H4 (cell line): ENCODE results near the genes NKTR and SNRK.

DNA sequence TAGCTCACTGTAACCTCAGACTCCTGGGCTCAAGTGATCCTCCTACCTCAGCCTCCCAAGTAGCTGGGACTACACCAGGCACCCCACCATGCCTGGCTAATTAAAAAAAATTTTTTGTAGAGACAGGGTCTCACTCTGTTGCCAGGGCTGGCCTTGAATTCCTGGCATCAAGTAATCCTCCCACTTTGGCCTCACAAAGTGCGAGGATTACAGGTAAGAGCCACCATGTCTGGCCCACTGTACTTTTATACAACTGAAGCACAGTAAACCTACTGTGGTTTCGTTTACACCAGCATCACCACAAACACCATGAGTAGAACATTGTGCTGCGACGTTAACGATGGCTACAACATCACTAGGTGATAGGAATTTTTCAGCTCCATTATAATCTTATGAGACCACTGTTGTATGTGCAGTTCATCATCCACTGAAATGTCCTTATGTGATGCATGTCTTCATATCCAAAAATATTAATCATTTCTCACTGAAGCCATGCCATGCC is 11.6 kb downstream of the CTNNB1 start:
- RAMPAGE, long total RNA, result no peak

DNA sequence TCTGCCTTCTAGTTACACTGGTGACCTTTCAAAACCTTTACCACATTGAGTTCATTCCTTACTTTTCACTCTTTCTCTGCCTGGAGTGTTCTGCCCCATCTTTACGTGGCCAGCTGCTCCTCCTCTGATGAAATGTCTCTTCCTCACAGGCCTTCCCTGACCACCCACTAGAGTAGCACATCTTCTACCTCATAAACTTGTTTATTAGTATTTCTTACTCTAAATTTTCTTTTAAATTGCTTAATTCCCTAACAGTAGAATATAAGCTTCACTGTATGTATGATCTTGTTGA is 17.7 kb downstream of the CTNNB1 start:
- RAMPAGE, long total RNA, result no peak

DNA sequence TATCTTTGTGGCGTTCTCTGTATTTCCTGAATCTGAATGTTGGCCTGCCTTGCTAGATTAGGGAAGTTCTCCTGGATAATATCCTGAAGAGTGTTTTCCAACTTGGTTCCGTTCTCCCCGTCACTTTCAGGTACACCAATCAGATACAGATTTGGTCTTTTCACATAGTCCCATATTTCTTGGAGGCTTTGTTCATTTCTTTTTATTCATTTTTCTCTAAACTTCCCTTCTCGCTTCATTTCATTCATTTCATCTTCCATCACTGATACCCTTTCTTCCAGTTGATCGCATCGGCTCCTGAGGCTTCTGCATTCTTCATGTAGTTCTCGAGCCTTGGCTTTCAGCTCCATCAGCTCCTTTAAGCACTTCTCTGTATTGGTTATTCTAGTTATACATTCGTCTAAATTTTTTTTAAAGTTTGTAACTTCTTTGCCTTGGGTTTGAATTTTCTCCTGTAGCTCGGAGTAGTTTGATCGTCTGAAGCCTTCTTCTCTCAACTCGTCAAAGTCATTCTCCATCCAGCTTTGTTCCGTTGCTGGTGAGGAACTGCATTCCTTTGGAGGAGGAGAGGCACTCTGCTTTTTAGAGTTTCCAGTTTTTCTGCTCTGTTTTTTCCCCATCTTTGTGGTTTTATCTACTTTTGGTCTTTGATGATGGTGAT is 315.1 kb downstream of the ULK4 start:
- RAMPAGE, long total RNA, result no peak

GRCh38 chr3:42012399-42013307 is 50.8 kb upstream of the ULK4 start:
- RAMPAGE, long total RNA, result no peak

- RAMPAGE, long total RNA, result no peak
These were observed 52.2 kb upstream of the ULK4 start for GRCh38 chr3:42014158-42014512.

DNA sequence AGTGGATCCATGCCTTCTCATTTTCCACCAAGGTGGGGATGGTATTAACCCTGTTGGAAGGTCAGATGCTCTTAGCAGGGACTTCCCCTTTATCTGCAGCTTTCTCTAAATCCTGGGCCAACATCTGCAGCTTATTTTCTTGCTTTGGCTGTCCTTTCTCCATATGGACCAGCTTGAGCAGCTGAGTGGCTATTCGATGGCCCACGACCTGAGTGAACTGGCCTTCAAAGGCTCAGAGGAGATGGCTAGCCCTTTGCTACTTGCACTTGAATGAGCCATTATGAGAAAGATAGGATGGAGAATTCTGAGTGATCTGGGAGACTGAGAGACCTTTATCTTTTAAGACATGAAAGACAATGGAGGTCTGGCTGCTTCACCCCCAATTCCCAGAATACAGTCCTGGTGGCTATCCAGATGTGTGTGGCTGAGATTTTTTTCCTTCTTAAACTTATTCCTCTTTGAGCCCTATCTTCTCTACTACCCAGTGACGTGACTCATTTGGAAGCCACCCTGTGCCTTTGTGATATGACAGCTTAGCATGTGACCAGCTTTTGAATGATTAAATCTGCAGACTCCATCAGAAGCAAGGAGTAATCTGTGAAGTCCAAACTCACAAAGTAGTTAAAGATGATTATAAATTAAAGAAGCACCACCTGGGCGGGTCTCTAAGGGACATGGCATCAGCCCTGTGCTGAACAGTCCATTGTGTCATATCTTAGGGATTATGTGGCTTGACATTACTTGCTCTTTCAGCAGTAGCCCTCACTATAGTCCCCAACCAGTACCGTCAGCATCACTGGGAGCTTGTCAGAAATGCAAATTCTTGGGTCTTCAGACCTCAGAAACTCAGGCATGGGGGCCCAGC is 39.5 kb upstream of the TRAK1 start:
- RAMPAGE, long total RNA, result no peak

DNA sequence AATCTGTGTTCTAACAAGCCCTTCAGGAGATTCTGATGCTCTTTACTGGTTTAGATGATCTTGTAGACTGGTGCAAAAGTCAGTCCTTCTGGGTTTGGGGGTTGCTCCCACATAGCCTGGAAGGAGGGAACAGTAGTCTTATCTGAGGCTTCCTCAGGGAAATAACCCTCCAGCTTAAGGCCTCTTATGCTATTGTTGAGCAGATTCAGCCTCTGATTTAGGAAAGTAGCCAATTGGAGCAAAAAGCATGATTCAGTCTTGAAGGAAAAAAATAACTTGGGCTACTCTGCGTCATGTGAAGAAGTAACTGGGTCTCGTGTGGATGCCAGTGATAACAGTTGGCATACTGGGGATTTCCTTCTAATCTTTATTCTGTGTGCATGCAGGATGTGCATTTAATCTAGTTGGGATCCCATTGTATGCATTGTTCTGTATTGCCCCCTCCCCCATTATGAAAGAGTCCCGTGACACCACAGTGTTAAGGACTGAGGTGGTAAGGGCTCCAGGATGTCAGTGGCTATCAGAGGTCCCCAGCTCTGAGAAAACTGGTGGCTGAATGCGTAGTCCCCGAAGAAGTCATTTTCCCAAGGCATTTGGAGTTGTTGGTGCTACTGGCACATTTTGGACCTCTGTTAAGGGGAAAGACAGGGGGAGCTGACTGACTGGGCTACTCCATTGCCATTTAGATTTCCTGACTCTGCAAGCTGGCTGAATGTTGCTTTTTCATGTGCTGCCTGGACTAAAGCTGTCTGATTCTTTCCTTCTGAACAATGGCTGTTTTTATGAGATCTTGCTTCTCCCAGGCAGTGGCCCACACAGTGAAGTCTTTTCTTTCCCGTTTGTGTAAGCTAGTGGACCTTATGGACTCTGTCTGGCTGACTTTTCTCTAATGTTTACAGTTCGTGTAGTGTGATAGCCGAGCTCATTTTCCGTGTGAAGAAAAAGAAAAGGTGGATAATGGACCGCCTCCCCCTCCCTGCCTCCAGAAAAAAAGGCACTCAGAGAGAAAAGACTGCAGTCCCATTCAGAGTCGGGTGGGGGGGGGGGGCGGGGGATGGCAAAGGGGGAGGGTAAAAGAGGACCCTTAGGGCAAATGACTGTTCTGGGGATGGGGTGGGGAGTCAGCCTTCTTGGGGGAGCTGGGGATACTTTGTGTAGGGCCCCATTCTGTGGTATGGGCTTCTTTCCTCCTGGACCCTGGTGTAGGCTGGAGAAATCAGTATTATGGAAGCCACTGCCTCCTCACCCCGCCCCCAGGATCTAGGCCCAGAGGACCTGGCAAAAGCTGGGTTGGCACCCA is 38.4 kb upstream of the TRAK1 start:
- RAMPAGE, long total RNA, result no peak

GRCh38 chr3:42066502-42067223 is 24.5 kb upstream of the TRAK1 start:
- RAMPAGE, long total RNA, result no peak

DNA sequence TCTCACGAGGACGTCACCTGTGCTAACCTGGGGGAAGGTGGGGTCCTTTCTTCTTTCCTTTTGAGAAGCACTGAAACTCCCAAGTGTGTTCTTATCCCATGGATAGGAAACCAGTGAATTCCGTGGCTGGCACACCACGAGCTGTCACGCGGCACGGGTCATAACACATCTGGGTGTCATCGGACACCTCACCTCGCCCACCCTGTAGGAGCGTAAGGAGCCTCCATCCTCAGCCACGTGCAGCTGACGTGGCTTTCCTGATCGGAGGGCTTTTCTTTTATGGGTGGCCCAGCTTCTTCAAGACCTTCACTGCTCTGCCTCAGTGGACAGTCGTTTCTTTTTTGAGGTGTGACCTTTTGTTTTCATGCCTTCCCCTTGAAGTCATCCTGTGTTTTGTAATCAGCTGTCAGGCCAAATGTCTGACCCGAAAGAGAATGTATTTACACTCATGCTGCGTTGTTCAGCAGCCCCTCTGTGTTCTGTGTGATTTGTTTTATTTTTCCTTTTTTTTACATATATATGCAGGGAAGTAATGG is 41.9 kb downstream of the CCK start:
- RAMPAGE, long total RNA, result no peak

GRCh38 chr3:42490086-42490900 is 12.2 kb upstream of the VIPR1 start:
- RAMPAGE, long total RNA, result no peak

DNA sequence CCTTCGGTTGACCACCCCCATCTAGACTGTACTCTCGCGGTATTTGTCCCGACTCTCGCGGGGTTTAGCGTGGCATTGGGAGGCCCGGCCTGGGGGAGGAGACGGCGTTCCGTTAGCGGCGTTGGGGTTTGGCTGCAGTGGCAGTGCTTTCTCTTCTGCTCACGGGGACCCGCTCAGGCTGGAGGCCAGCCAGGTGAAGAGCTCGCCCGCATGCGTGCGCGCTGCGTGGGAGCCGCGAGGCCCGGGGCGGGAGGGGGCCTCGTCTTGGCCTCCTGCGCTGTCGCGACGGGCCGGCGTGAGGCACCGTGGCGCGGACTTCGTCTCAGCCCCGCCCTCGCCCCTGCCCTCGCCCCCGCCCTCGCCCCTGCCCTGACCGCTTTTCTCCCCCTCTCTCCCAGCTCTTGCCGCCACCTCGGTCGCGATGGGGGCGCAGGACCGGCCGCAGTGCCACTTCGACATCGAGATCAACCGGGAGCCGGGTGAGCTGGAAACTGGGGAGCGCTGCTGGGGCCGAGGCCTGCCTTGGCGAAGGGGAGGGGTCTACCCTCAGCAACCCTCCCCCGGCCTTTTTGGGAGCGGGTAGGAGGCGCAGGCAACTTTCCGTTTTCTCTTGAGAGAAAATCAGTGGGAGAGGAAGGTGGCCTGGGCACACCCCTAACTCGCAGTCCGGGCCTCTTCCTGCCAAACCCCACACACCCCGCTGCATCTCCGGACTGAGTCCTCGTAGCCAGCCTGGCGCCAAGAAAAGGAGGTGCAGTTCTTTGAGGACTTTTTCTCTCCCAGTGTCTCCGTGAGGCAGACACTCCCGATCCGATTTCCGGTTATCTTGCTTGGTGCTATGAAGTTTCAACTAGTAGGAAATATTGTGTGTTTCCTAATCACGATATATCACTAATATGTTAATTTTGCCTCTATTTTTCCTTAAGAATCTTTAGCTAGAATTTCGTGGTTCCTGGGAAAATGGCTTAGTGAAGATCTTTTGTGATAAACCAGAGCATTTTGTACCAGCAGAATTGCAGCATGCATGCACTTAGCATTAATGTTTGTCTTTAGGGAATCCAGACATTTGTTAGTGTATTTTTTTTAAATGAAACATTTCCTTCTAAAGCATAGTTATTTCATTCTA is at the start of gene NKTR:
NKTR (plus strand) TSS at position 101 of the 1,126 bp plus-strand sequence.
- RAMPAGE, long total RNA, result start-site peak on the plus strand centred at position 93 of the sequence, 46 bp wide, 16 reads

GRCh38 chr3:42663523-42664455 is 10.3 kb downstream of the ZBTB47 start:
- RAMPAGE, long total RNA, result no peak

GRCh38 chr3:42800989-42801696 is 3.1 kb downstream of the HIGD1A start:
- RAMPAGE, long total RNA, result no peak

GRCh38 chr3:43285925-43286702 is at the start of gene SNRK:
Gene SNRK, plus strand, starts transcription at chr3:43286540.
- RAMPAGE, long total RNA, result start-site peak on the plus strand at chr3:43286544-43286612, 16 reads

GRCh38 chr3:43348731-43349142 is 62.4 kb downstream of the SNRK start:
- RAMPAGE, long total RNA, result no peak

- RAMPAGE, long total RNA, result no peak
These were observed 64.7 kb downstream of the SNRK start for GRCh38 chr3:43350964-43351424.

DNA sequence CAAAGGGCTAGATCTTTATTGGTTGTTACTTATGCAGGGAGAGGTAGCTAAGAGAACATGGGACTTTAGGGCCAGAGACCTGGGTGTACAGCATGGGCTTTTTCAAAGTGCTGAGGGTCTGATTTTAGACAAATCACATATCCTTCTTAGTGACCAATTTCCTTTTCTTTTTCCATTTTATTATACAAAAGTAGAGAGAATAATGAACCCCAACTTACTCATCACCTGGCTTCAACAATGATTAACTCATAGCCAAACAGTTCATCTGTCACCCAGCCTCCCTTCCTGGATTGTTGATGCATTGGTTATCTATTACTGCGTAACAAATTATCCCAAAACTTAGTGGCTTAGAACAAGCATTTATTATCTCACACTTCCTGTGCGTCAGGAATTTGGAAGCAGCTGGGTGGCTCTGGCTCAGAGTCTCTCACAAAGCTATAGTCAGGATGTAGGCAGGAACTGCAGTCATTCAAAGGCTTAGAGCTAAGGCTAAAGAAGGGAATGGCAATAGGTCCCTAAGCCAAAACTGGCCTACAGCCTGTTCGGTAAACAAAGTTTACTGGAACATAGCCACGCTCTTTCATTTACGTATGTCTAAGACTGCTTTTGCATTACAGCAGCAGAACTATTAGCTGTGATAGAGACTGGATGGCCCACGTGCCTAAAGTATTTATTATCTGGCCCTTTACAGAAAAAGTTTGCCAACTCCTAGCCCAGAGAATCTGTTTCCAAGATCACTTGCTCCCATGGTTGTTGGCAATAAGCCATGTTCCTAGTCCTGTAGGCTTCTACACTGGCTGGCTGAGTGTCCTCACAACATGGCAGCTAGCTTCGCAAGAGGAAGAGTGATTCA is 132.2 kb downstream of the SNRK start:
- RAMPAGE, long total RNA, result no peak

GRCh38 chr3:43423363-43423604 is 136.9 kb downstream of the SNRK start:
- RAMPAGE, long total RNA, result no peak

GRCh38 chr3:43621041-43621480 is 750 bp downstream of the ANO10 start:
- RAMPAGE, long total RNA, result no peak

- RAMPAGE, long total RNA, result no peak
These were observed 3.0 kb upstream of the ANO10 start for GRCh38 chr3:43624599-43625388.